Left cardiac atrium (tissue), 1 donor: ENCODE measurements around a stretch of chr17.

DNA sequence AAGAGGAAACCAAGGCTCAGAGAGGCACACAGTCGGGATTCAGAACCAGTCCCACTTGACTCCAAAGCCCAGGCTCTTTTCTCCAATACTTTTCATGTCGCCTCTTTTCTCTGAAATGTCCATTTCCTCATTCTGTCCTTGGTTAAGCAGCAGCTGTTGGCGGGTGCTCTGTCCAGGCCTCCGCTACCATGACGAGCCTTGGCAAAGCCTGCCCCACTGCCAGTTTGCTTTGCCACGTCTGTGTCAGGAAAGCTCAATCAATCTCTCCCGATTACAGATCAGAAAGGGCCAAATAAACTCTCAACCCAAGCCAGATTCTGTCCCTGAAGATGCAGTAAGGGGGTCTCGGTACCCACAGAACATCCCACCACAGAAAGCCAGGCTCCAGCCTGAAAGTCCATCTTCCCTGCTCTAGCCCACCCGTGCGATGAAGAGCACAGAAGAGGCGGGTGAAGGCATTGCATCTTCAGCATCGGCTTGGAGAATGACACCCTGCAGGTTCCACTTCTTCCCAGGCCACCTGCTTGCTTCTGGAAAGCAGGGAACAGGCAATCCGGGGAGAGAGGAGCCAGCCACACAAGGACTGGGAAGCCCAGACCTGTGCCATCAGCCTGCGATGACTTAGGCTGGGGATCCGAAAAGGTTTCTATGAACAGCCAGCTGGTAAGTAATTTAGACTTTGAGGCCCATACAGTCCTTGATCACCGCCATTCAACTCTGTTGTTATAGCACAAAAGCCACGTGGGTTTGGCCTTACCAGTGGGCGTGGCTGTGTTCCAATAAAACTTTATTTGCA, 9.3 kb upstream of the CEP295NL start:
- PRO-cap: no peak

- PRO-cap: no peak
Observed at GRCh38 chr17:78933192-78933806, 8.1 kb upstream of the TIMP2 start.

DNA sequence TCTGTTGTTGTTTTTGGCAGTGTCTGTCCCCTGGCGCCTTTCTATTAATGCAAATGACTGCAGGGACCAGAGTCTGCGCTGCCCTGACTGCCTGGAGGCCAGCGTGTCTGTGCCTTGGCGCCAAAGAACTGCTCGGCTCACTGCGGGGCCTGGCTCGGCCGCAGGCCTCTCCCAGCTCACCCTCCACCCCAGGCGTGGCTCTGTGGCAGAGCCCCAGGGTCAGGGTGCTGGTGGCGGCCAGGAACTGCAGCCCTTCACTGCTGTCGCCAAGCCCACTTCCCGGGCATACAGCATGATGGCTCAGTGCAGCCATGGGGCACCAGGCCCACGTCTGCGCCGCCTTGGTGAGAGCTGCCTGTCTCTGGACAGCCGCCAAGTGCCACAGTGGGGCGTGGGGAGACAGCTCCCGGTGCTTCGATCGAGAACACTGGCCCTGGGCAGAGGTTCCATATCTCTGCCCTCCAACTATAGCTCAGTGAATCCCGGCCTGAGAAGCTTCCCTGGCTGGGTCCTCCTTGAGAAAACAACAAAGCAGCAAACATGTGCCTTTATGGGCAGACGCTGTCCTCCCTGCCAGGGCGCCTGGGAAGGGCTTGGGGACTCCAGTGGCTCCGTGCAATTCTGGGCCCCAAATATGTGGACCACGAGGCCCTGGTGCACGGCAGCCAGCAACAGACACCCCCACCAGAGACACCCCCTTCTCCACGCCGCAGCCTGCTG, 11.1 kb downstream of the CANT1 start:
- PRO-cap: no peak

DNA sequence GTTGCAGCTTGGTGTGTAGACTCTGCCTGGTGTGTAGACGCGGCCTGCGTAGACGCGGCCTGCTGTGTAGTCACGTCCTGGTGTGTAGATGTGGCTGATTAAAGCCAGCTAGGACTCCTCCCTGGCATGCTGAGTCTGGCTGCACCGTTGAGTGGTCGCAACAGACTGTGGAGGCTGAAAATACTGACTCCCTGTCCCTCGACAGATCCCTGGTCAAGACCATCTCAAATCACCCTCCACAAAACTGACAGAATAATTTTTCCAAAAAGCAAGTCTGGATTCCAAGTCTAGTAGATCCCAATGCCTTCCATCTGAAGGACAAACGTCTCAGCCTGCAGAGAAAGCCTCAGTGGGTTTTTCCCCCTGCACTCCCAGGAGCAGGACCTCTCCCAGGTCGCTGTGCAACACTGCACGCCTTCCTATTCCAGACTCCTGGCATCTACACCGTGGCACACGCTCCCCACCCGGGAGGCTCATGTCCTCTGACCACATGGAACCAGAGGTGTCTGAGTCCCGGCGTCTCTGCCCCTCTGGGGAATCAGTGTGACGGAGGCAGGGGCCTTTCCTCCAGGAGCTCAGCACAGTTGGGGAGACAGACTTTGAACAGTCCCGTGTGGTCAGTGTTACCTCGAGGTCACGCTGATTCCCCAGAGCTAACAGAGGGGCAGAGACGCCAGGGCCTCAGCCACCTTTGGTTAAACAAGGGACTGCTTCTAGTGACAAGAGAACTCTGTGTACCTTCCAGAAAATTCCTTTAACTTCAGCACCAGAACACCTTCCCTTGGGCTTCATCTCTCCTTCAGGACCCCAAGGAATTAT, 6.9 kb downstream of the CANT1 start:
- PRO-cap: no peak

DNA sequence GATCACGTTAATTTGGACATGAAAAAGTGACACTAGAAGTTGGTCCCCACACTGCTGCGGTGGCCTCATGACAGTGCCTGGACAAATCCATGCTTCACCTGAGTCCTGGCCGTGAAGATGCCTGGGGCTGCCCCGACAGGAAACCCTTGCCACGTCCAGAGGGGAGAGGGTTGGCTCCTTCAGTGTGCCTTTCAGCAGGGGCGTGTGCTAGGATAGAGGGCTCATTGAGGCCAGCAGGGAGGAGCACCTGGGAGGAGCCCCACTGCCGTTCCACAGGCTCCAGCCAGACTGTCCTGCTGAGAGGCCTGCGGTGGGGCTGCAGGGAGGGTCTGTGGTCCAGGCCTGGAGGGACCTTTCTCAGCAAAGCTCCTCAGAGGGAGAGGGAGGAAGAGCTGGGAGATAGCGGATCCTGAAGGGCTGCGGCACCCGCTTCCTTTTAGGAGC, 1.6 kb downstream of the CANT1 start:
- PRO-cap: no peak

DNA sequence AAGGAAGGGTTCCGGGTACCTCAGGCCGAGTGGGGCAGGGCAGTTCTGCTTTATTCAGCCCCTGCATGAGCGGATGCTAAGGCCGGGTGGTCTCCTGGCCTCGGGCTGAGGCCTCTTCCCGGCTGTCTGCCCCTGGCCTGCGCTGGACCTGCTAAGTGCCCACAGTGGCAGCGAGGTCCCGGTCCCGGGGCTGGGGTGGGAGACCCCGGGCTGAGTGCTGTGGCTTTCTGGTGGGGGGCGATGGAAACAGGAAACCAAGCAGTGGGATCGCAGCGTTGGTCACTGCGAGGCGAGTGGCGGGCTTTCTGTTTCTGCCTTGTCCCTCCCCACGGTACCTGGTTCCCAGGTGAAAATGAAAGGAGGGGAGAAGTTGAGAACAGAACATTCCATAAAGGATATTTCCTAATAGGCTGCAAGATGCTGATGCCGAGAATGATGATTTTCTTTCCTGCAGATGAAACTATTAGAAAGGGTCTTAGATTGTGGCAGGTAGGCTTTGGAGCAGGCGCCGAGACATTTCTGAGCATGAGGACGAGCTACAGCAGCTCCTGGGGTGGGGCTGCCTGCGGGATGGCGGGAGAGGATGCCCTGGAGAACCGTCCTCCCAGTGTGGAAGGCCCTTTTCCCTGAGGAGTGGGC, 11.8 kb downstream of the ENGASE start:
- PRO-cap: no peak

GRCh38 chr17:79106513-79106872, 31.9 kb downstream of the ENGASE start:
- PRO-cap: no peak

DNA sequence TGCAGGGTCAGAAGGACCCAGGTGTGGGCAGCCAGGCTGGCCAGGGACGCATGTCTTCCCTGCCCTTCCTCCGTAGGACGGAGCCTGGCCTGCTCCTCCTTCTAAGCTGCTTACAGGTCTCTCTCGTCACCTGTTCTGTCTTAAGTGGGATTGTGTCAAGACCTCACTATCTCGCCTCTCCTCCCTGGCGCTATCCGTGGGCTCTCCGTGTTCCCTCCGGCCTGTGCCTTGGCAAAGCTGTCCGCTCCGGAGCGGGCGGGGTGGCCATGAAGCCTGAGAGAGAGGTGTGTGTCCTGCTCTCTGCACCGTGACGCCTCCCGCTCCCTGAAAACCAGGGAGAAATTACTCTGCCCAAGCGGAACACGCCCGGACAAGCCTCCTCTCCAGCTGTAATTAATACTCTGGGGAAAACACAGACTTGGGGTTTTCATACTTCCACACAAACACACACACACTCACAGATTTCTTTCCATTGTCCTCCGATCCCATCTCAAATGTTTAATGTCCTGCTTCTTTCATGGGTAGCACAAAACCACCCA, 153.5 kb downstream of the ENGASE start:
- PRO-cap: no peak

GRCh38 chr17:79662707-79663141, 51.9 kb upstream of the RBFOX3 start:
- PRO-cap: no peak

GRCh38 chr17:79776246-79776946, 1.6 kb upstream of the CBX2 start:
- PRO-cap: no peak

DNA sequence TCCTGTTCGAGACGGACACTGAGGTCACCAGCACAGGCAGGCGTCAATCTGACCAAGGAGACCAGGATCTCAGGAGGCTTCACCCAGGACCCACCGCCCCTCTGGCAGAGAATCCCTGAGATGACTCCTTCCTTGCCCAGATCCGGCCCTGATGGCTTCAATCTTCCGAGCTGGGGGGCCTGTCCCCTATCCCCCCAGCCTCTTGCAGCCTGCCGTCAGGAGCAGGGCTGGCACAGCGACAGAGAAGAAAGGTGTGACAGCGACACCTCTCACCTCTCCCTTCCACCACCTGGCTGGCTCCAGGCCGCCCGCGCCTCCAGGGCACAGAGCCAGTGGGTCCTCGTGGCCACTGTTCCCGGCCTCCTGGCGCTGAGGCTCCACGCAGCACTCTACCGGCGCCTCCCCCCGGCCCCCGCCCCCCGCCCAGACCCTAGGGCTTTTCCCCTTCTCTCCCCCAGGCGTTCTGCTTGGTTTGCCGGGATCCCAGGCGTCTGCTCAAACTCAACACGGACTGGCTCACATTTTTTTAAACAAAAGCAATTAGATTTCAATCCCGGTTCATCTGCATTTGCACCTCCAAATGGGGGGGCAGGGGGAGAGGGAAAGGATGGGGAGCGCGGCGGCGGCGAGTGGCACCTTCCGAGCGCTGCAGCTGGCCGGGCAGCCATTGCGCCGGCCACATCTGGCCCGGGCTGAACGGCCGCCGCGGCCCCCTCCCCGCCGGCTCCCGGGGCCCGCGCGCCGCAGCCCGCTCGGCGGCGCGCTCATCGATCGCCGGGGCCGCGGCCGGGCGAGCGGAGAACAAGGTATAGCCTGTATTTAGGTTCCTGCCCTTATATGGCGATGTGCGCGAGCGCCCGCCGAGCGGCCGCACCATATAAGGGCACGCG, 12.8 kb upstream of the CBX8 start:
- PRO-cap: no peak

- PRO-cap: no peak
Observed at GRCh38 chr17:79812021-79812579, 15.2 kb upstream of the CBX8 start.

- PRO-cap: bidirectional peak, plus-strand start at chr17:79819929, minus-strand start at chr17:79819655
Observed at GRCh38 chr17:79819464-79819805, 19.8 kb downstream of the CBX4 start.

DNA sequence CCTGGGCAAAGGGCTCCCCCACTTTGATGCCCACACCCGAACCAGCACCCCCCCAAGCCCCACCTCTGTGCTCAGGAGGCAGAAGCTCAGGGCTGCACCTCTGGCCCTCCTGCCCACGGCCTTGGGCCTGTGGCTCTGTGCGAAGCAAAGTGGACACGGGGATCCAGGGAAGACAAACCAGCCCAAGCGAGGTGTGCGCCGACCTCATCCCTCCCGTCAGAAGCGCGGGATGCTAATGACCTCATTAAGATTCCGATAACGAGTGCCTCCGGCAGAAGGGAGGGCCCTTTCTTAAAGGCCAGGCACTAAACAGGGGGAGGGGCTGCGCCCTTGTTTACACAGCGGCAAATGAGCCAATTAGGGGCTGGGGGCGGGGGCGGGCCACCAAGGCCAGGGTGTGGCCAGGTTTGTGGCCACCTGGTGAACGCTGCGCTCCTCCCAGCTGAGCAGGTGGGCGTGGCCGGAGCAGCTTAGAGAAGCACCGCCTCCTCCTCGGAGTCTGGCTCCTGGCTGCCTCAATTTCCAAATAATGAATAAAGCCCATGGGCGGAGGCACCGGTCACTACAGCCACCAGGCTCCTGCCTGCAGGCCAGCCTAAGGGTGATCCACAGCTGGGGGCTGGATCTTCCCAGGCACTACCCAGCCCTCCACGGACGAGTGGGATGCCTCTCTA, 3.2 kb downstream of the CBX4 start:
- PRO-cap: no peak

DNA sequence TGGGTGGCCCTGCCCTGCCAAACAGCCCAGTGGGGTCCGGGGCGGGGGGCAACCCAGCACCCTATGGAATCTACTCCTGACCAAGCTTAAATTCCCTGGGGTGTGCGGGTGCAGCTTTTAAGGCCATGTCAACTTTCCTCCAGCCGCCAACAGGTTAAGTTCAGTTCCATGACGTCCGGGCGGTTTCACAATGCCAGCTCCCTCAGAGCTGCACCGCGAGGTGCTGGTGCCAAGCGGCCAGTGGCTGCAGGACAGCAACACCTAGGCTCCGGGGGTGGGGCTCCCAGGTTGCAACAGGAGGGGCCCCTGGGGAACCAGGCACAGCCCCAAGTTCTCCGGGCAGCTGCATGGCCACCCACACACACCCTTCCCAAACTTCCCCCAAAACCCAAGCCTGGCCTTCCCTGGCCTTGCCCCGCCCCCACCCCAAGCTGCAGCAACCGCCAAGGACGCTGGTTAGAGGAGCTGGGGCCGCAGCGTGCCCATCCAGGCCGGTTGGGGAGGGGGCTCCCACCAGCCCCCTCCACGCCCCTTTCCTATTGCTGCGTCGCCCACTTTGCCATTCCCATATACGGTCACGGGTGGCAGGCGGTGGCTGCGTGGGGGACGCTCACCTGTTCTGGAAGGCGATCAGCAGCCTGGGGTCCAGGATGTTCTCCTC, 1.9 kb downstream of the CBX4 start:
- PRO-cap: no peak

- PRO-cap: bidirectional peak, plus-strand start at chr17:79839684, minus-strand start at chr17:79839440
Observed at GRCh38 chr17:79839515-79840383, 509 bp upstream of the CBX4 start.

GRCh38 chr17:79844761-79845580, 5.7 kb upstream of the CBX4 start:
- PRO-cap: no peak

DNA sequence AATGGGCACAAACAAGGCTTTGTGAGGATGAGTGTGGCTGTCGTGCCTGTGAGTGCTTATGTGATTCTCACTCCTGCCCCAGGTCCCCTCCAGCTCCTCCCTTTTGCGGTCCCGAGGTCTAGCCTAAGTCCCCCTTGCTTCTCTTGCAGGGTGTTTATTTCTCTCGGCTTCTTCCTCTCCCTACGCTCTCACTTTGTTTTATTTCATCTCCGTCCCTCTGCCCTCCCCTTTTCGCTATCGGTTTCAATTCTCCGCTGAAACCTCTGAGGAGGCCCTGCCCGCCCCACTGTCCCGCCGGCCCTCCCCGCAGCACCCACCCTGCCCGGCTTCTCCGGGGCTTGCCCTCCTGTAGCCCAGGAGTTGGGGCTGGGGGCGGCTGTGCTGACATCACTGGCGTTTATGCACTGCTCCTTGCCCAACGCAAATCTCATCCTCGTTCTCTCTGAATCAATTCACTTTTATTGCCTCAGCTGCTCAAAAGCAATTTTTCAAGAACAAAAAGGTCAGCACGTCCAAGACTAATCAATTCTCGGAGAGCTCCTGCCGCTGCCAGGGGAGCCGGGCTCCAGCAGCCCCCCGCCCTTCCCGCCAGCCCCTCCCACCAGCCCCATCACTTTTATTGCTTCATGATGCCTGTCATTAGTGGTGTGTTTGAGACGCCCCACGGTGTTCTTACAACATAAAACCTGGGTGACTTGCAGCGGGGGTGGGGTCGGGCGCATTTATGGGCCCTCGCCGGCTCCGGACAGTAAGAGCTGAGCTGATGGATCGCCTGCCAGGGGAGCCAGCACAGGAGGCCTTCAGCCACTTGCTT, 82.6 kb upstream of the CBX4 start:
- PRO-cap: no peak

- PRO-cap: bidirectional peak, plus-strand start at chr17:79993791, minus-strand start at chr17:79993716
Observed at GRCh38 chr17:79993064-79994238, 42.2 kb downstream of the TBC1D16 start.

DNA sequence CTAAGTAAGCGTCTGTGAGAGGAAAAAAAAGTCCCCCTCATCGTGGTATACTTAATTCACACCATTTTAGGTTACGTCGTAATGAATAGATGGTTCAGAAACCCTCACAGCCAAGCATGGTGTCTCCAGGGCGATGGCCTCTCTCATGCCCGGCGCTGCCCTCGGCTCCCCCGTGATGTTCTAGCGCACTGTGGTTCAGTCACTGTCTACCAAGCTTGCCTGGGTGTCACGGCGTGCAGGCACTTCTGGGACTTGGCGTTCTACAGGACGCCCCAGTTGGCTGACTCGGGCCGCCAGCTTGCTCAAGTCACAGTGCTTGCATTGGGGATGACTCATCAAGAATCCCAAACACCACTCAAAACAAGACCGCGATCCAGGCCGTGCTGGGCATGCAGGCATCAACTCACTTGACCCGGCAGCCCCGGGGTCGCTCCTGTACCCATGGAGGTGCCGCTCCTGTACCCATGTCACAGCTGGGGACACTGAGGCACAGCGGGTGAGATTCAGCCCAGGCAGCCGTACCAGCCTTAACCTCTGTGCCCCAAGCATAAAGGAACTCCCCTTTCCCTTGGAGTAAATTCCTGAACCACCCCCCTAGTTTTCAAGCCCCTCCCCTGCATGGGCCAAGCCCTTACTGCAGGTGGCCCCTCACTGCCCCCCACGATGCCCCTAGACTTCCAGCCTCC, 27.8 kb downstream of the CCDC40 start:
- PRO-cap: no peak